Testis (tissue), 5 donors: ENCODE measurements around a stretch of chr7.

GRCh38 chr7:36388901-36389182 lies 820 bp upstream of the ANLN start:
- PRO-cap, 3 experiments, result no peak in any of the 3 experiments
- RAMPAGE, long total RNA, 2 experiments, result no peak in any of the 2 experiments
- RRBS, result no CpG with 5 or more reads among the region's 4 CpGs

GRCh38 chr7:37250788-37251166 lies 197.9 kb downstream of the ELMO1 start:
- PRO-cap, 3 experiments, result no peak in any of the 3 experiments
- RAMPAGE, long total RNA, 2 experiments, result no peak in any of the 2 experiments
- RRBS, result no CpG with 5 or more reads among the region's 3 CpGs

- PRO-cap, 3 experiments, result no peak in any of the 3 experiments
- RAMPAGE, long total RNA, 2 experiments, result no peak in any of the 2 experiments
- RRBS, result 77% methylated on average over 2 of the region's 12 CpGs
Observed at GRCh38 chr7:37385510-37386307, 63.0 kb downstream of the ELMO1 start.

DNA sequence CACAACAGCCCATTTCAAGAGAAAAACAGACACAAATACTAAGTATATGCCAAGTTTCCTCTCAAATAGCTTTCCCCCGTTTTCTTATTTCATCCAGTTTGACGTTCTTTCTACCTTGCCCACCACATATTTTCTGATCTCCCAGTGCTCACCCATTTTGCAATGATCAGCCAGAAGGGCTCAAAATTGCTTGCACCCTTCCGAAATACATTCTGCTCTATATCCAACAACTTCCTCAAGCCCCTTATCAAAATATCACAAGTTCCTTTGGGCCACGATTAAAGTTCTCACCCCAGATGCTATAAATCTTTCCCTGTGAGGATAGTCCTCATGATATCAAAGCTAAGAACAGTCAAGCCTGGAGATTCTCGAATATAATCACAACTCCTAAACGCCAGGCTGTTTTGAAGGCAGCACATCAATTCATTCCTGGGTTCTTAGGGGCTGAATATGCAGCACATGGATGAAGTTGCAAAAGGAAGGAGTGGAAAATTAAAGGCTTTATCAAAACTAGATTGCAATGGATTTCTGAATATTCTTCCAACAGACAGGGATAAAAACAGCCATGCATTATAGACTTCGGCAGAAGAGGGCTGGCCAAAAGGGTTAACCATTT lies 27.3 kb downstream of the ELMO1 start:
- PRO-cap, 3 experiments, result no peak in any of the 3 experiments
- RAMPAGE, long total RNA, 2 experiments, result no peak in any of the 2 experiments
- RRBS, result no CpG with 5 or more reads among the region's 7 CpGs

GRCh38 chr7:37444596-37444839 lies 4.1 kb downstream of the ELMO1 start:
- PRO-cap, 3 experiments, result no peak in any of the 3 experiments
- RAMPAGE, long total RNA, 2 experiments, result no peak in any of the 2 experiments
- RRBS, result no CpG with 5 or more reads among the region's 12 CpGs

DNA sequence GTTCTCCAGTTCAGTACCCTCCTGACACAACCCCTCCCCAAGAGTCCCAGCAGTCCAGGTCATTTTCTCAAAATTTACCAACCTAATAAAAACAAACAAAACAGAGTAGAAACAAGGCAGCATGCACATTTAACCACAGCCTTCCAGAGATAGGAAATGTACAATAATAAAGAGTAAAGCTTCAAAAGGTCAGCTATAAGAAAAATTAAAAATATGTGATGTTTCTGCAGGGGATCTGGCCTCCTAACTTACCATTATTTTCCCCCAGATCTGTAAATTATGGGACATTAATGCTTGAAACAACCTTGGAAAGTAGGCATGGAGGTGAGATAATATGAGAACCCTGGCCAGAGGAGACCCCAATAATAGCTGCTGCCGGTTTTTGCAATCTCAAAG lies 1.9 kb downstream of the ELMO1 start:
- PRO-cap, 3 experiments, result no peak in any of the 3 experiments
- RAMPAGE, long total RNA, 2 experiments, result no peak in any of the 2 experiments
- RRBS, result no CpG with 5 or more reads among the region's 1 CpG

GRCh38 chr7:37921391-37921820 lies 966 bp downstream of the EPDR1 start:
- PRO-cap, 3 experiments, result peak in 3 of 3 experiments; most common plus-strand start chr7:37921602 (in 2); most common minus-strand start chr7:37921493 (in 3)
- RAMPAGE, long total RNA, 2 experiments, result no peak in any of the 2 experiments
- RRBS, result no CpG with 5 or more reads among the region's 13 CpGs

- PRO-cap, 3 experiments, result peak in 1 of 3 experiments; most common plus-strand start chr7:38215935 (in 1)
- RAMPAGE, long total RNA, 2 experiments, result no peak in any of the 2 experiments
- RRBS, result no CpG with 5 or more reads among the region's 5 CpGs
Observed at GRCh38 chr7:38215625-38216252, 37.7 kb downstream of the STARD3NL start.

- PRO-cap, 3 experiments, result no peak in any of the 3 experiments
- RAMPAGE, long total RNA, 2 experiments, result no peak in any of the 2 experiments
- RRBS, result no CpG with 5 or more reads among the region's 12 CpGs
Observed at GRCh38 chr7:38232765-38233764, 55.0 kb downstream of the STARD3NL start.

GRCh38 chr7:38273115-38273717 lies 95.2 kb downstream of the STARD3NL start:
- PRO-cap, 3 experiments, result no peak in any of the 3 experiments
- RAMPAGE, long total RNA, 2 experiments, result no peak in any of the 2 experiments
- RRBS, result no CpG with 5 or more reads among the region's 2 CpGs

DNA sequence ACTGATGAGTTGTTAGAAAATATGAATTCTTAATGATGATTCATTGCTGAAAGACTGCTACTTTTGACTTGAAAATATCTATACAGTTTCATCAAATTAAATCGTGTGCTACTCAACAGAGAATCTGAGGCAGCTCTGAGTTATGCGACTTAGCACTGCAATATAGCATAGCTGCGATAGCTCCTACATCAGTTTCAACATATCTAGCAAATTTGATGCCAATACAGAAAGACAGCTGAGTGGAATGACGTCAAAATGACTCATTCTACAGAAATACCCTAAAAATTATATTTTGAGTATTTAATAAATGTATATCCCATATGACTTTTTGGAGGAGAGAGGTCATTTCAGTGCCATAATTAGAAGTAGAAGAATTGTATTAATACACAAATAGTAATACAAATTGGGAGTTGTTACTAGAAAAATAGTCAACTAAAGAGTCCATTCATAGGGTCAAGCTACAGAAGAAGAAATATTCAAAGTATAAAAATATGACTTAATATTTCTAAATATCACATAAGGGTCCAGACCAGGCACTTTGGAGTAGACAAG lies 96.5 kb downstream of the STARD3NL start:
- PRO-cap, 3 experiments, result no peak in any of the 3 experiments
- RAMPAGE, long total RNA, 2 experiments, result no peak in any of the 2 experiments
- RRBS, result no CpG with 5 or more reads among the region's 4 CpGs

- PRO-cap, 3 experiments, result no peak in any of the 3 experiments
- RAMPAGE, long total RNA, 2 experiments, result no peak in any of the 2 experiments
- RRBS, result no CpG with 5 or more reads among the region's 5 CpGs
Observed at GRCh38 chr7:38366496-38367132, 188.6 kb downstream of the STARD3NL start.

DNA sequence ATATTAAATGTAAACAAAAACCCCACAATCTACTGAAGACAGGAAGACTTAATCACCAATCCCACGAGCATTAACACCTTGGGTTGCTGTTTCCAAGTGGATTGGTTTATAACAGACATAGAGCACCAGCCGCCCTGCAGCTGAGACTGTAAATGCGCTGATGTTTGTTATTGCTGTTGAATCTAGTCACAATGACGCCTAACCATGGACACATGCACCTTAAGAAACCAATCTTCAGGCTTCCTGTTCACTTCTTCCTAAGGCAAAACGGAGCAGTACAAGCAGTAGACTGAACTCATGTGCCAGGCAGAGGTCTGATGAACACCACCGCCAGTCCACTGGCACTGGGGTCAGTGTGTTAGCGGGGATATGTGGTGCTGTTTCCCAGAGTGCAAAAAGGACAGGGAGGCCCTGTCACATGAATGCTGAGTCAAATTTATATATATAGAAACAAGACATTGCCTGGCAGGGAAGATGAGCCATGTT lies 122.0 kb upstream of the AMPH start:
- PRO-cap, 3 experiments, result no peak in any of the 3 experiments
- RAMPAGE, long total RNA, 2 experiments, result no peak in any of the 2 experiments
- RRBS, result no CpG with 5 or more reads among the region's 7 CpGs

DNA sequence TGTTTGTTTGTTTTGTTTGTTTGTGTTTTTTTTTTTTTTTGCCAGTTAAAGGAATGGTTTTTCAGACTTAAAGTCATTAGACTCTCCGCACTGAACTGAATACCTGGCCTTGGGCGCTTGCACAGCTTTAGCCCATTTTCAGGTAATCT lies 788 bp downstream of the RALA start:
- PRO-cap, 3 experiments, result no peak in any of the 3 experiments
- RAMPAGE, long total RNA, 2 experiments, result no peak in any of the 2 experiments
- RRBS, result no CpG with 5 or more reads among the region's 2 CpGs

DNA sequence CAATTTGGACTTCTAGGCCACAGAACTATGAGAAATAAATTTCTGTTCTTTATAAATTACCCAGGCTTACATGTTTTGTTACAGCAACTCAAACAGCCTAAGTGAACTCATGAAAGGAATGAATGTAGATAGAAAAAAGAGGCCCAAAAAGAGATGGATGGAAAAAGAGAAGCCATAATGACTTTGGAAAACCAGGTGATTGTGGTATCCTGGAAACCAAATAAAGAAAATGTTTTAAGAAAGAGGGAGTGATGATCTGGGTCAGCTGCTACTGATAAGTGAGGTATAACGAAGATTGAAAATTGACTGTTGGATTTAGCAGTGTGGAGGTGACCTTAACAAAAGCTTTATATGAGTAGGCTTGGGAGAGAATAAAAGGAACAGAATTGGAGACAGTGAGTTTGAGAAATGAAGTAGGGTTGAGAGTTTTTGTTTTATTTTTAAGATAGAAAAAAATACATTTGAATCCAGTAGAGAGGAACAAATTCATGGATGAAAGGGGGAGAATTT lies 26.3 kb downstream of the RALA start:
- PRO-cap, 3 experiments, result no peak in any of the 3 experiments
- RAMPAGE, long total RNA, 2 experiments, result no peak in any of the 2 experiments
- RRBS, result no CpG with 5 or more reads among the region's 1 CpG

DNA sequence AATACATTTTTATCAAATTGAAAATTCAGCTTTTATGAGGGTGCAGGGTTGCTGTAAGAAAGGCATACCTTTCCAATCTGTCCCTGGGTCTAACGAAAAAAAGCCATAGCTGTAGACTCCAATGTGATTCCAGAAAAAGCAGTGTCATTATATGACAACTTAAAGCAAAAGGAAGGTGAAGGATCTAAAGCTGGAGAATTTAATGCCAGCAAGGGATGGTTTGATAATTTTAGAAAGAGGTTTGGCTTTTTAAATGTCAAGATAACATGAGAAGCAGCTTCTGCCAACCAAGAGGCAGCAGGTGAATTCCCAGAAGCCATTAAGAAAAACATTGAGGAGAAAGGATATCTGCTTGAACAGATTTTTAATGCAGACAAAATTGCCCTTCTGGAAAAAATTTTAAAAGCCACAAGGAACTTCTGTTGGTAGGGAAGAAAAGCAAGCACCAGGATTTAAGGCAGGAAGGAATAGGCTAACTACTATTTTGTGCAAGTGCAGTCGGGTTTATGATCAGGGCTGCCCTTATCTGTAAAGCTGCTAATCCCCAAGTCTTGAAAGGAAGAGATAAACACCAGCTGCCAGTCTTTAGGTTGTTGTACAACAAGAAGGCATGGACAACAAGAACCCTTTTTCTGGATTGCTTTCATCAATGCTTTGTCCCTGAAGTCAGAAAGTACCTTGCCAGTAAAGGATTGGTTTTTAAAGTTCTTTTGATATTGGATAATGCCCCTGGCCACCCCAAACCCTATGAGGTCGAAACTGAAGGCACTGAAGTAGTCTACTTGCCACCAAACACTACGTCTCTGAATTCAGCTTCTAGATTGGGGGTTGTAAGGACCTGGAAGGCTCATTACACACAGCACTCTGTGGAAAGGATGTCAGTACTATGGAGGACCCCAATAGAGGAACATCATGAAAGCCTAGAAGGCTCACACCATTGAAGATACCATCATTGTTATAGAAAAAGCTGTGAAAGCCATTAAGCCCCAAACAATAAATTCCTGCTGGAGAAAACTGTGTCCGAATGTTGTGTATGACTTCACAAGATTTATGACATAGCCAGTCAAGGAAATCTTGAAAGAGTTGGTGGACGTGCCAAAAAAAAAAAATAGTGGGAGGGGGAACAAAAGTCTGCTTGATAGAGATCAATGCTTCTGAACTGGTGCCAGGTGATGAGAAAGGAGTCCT lies 40.7 kb downstream of the RALA start:
- PRO-cap, 3 experiments, result no peak in any of the 3 experiments
- RAMPAGE, long total RNA, 2 experiments, result no peak in any of the 2 experiments
- RRBS, result no CpG with 5 or more reads among the region's 6 CpGs

- PRO-cap, 3 experiments, result no peak in any of the 3 experiments
- RAMPAGE, long total RNA, 2 experiments, result no peak in any of the 2 experiments
- RRBS, result no CpG with 5 or more reads among the region's 15 CpGs
Observed at GRCh38 chr7:39948960-39949303, 1.1 kb upstream of the CDK13 start.

- PRO-cap, 3 experiments, result no peak in any of the 3 experiments
- RAMPAGE, long total RNA, 2 experiments, result no peak in any of the 2 experiments
- RRBS, result no CpG with 5 or more reads among the region's 9 CpGs
Observed at GRCh38 chr7:39980986-39981521, 31.0 kb downstream of the CDK13 start.

- PRO-cap, 3 experiments, result no peak in any of the 3 experiments
- RAMPAGE, long total RNA, 2 experiments, result no peak in any of the 2 experiments
- RRBS, result no CpG with 5 or more reads among the region's 2 CpGs
Observed at GRCh38 chr7:40437499-40438095, 302.8 kb downstream of the SUGCT start.

- PRO-cap, 3 experiments, result no peak in any of the 3 experiments
- RAMPAGE, long total RNA, 2 experiments, result no peak in any of the 2 experiments
- RRBS, result no CpG with 5 or more reads among the region's 3 CpGs
Observed at GRCh38 chr7:40546928-40547548, 412.2 kb downstream of the SUGCT start.